Epithelial cell of alveolus of lung (primary cell): ENCODE measurements around a stretch of chr1.

GRCh38 chr1:203129733-203130360 lies 2.3 kb downstream of the ADORA1 start:
- RAMPAGE, long total RNA, result no peak
- RRBS, result 0% methylated on average over 2 of the region's 7 CpGs

DNA sequence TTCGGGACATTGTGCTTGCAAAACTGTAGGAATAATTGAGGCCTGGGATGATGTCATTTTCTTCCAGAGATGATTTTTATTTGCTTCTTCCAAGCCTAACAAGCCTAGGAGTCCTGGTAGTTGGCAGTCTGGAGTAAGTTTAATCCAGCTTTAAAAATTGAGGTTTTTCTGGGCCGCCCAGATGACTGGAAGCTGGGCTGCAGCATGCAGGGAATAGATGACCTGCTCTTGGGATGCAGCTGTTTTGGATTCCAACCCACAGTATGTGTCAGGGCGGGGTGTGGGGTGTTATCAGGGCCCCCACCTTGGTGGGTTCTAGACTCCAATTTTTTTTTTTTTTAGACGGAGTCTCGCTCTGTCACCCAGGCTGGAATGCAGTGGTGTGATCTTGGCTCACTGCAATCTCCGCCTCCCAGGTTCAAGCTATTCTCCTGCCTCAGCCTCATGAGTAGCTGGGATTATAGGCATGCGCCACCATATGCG lies 34.8 kb upstream of the CHIT1 start:
- RAMPAGE, long total RNA, result no peak
- RRBS, result no CpG with 5 or more reads among the region's 8 CpGs

DNA sequence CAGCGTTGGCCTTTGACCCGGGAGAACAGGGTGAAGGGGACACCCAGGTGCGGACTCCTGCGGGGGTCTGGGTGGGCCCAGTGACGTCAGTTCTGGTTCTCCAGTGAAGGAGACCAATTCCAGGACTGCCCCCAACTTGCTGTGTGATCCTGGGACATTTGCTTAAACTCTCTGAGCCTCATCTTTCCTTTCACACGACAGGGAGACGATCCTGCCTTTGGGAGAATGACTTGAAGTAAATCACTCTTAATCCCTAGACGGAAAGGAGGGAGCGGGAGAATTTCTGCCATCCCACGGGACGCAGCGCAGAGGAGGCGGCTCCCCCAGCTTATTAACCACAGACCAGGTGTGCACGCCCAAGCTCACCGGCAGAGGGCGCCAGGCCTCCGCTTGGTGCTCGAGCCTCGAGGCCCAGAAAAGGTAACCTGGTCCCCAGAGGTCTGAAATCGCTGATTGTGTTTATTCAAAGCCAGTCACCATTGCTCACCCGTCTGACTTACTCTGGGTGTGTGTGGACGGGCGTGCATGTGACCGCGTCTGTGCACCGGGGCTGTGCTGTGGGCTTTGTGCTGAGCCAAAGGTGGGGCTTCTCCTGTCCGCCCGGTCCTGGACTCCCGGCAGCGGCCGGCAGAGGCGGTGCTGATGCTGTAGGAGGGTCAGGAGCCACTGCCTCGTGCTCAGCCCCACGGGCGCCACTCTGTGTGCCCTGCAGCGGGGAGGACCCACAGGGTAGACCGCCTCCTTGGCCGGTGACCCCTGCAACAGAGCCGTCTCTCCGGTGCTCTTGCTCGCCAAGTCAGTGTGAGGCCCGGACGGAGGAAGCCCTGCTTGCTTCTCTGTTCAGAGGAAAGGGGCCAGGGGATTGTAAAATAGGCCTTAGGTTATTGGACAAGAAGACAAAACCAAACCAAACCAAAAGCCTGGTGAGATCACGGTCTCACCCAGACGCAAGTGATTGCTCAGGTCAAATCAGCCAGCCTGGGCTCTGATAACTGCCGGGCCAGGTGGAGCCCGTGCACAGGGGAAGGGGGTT lies 32.1 kb upstream of the BTG2 start:
- RAMPAGE, long total RNA, result no peak
- RRBS, result 7% methylated on average over 3 of the region's 47 CpGs

DNA sequence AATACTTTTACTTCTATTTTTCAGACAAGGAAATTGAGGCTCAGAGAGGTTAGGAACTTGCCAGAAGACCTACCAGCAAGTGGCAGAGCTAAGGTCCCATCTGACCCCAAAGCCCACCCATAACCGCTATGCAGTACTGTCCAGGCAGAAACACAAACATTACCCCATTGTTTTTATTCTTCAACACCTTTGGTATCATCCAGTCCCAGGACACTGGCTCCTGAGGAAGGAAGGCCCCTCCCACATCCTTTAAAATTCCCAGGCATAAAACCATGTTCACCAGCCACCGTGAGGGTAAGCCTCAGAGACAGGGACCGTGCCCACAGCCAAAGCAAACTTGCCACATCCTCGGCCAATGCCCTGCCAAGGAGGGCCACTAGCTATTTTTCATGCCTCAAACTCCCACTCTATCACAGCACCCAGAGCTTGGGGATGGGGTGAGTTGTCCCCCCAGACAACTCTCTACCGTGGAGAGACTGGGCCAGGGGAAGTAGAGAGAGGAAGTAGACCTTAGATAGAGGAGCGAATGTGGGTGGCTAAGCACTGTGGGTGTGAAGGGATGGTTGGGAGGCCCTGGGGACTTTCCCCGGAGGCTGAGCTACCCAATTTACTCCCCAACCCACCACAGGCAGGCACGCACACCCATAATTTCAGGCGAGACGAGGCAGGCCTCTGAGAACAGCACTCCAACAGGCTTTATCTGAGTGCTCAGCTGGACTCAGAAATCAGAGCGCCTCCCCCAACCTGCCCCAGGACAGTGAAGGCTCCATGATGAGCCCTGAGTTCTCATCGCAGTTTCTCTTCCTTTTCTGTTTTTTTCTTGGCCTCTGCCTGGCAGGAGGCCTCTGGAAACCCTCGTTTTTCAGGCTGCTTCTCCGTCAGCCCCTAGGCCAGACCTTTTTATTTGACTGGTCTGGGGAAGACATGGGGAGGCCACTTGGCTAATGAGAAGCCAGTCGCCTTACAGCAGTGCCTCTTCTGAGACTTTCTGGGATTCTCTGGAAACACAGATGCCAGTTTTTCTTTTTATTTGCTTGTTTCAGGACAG lies 15.9 kb upstream of the BTG2 start:
- RAMPAGE, long total RNA, result no peak
- RRBS, result no CpG with 5 or more reads among the region's 15 CpGs

GRCh38 chr1:203300758-203301360 lies 4.5 kb upstream of the BTG2 start:
- RAMPAGE, long total RNA, result no peak
- RRBS, result no CpG with 5 or more reads among the region's 7 CpGs

- RAMPAGE, long total RNA, result no peak
- RRBS, result no CpG with 5 or more reads among the region's 11 CpGs
Measured at GRCh38 chr1:203323558-203324566, 18.5 kb downstream of the BTG2 start.

DNA sequence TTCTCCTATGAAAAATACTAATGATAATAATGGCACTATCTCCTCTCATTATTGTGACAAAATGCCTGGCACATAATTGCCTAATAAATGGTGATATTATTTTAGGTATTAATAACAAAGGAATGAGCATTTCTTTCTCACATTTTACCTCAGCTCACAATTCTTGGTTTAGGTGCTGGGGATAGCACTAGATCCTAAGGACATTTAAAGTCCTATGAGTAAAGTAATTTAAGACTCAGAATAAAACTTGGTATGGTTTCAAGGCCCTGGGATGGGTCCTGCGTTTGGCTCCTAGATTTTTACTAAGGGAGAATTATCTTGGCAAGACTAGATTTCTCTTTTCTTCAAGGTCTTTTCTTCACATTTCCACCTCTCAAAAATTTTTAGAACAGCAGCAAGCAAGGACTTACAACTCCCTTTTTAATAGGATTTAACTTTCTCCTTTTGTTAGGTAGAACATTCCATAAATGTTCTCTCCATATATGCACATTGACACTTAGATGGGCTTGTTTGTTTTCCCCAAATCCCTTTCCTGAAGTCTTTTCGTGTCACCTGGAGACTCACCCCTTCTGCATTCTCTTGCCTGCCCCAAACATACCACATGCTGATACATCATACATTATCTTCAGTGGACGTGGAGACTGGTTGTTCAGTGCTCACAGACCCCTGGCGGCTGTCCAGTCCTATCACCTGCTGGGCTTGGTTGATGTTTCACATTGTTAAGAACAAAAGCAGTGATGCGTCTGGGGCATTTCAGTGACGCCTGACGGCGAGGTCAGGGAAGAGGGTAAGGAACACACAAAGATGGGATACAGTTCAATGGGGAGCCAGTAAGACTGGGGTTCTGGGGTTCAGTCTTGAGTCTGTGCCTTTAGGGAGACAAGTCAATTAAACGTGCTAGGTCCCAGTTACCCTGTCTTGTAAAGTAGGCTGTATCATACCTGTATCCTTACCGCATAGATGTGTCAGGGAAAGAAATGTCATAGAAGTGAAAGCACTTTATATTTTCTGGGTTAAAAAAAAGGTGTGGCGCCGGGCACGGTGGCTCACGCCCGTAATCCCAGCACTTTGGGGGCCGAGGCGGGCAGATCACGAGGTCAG lies 22.3 kb downstream of the FMOD start:
- RAMPAGE, long total RNA, result no peak
- RRBS, result no CpG with 5 or more reads among the region's 18 CpGs

DNA sequence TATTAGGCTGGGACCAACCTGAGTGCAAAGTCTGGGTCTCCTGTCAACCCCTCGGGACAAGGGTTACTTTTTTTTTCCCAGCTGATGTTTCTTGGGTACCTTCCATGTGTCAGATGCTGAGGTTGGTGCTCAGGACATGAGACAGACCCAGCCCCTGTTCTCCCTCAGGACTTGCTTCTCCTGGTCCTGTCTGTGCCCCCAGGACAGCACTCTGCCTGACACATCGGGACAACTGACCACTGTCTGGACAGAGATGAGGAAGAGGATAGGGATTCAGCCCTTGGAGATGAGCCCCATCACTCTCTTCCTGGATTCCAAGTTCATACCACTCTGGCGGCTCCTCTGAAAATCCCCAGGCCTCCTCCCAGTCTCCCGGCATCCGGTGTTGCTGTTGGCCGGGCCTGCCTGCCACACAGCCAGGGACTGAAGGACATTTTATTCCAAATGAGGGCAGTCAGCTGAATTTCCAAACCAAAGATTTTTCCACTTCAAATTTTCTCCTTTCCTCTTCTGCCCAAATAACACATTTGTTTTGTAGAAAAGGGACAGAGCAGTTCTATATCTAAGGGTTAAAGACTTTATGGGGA lies 55.7 kb upstream of the FMOD start:
- RAMPAGE, long total RNA, result no peak
- RRBS, result no CpG with 5 or more reads among the region's 6 CpGs

DNA sequence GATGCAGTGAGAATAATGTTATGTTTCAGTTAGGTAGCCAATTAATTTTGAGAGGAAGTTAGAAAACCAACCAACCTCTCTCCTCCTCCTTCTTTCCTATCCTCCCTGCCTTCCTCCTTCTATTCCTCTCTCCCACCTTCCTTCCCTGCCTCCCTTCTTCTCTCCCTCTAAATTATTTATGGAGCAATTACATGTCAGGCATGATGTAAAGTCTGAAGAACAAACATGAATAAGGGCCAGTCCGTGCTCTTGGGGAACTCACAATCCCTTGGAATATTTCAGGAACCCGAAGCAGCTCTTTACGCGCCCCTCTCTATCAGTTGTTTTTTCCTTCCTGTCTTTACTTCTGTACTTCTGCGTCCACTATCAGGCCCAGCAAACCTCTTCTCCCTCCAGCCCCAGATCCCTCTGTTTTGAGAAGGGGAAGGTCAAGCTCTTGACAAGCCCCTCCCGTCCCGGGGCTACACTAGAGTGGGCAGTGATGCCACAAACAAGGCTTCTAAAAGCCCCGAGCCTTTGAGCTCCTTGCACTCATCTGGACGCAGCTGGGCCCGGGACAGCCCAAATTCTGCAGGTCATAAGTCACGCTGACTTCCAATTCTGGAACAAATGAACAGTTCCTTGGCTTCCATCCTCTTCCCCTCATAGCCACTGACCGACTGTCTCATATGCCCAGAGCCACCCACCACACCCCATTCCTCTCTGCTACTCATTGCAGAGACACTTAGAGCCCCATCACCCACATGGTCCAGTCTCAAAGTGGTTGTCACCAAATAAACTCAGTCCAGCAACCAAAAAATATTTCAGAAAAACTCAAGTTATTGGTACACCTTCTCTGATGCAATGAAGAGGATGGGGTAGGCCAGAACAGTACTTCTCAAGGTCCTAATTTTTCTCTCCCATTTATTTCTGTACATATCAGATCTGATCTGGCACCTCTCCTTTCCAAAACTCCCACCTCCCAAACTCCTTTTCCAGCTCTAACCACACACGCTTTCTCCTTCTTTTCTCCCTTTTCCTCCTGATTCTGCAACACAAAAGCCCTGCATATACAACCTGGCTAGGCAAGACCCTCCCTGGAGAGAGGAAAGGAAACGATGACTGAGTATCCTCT lies 32.8 kb upstream of the PRELP start:
- RAMPAGE, long total RNA, result no peak
- RRBS, result 23% methylated on average over 3 of the region's 14 CpGs

GRCh38 chr1:203478200-203478618 lies 2.6 kb downstream of the PRELP start:
- RAMPAGE, long total RNA, result no peak
- RRBS, result no CpG with 5 or more reads among the region's 3 CpGs

GRCh38 chr1:203514033-203514554 lies 20.1 kb downstream of the OPTC start:
- RAMPAGE, long total RNA, result no peak
- RRBS, result no CpG with 5 or more reads among the region's 13 CpGs

DNA sequence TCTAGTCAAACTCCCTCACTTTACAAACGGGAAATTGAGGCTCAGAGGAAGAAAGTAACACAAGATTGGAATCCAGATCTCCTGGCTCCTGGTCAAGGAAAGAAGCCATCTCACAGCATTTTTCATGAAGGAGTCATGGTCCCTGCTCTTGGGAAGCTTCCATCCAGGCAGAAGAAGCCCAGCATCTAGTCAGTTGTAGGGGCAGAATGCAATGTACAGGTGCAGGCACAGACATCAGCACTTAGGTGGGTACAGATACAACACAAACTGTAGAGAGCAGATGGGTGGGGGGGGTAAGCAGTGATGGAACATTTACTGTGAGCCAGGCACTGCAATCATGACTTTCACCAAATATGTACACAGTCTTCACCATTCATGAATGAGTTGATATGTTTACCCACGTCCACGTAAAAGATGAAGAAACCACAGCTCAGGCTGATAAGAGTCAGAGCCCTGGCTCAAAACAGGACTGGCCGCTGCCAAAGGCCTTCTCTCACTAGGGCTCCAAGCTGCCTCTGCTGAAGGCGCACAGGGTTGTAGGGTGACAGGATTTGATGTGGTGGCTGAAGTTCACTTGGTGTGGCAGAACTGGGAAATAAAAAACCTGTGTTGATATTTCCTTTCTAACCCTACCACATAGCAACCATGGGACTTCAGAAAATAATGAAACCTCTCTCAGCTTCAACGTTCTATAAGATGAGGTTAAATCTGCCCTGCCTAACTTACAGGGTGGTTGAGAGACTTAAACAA lies 44.1 kb downstream of the OPTC start:
- RAMPAGE, long total RNA, result no peak
- RRBS, result no CpG with 5 or more reads among the region's 6 CpGs

DNA sequence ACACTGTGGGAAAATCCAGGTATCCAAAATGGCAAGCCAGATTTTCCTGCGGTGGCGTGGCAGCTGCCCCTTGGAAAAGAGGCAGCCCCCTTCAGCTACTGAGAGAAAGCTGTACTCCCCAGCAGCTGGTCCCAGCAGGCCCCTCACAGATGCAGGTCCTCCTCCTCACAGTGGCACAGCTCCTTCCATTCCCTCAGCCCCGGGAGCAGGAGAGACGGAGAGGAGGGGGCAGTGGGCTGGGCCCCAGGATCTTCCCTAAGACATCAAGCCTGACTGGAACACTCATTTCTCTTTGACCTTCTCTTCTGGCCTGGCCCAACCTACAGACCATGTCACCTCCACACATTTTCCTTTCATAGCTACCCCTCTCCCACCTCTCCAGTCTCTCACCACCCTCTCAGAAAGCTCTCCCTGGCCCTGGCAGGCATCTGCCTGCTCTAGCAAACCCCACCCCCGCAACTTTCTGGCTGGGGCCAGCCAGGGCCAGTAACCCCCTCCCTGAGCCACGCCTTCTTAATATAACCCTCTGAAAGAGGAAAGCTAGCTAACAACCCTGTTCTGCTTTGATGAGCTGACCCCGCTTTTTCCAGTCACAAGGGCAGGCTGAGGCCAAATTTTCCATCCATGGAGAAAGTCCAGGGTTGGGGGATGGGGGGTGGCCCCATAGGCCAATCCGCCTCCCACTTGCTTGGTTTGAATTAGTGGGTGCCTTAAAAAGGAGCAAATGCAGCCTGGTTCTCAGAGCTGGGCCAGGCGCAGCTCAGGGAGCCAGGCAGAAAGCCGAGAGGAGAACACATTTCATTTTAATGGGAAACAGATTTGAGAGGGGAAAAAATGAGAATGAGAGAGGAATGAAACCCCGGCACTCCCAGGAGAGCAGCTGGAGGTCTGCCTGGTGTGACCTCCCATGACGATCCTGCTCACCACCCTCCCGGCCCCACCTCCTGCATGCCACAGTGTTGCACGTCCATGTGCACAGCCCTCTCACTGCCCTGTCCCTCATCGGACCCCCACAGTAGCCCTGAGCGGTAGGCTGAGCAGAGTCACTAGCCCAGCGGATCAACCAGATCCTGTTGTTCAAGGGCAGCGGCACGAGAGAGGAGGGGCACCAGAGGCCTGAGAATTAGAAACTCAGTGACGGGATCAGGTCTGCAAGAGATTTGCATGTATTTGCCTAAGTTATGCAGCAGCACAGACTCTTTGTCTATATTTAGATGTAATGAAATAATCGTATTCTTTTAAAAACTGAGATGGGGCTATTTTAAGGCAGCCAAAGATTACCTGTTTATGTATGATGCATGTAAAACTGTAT lies 62.2 kb downstream of the OPTC start:
- RAMPAGE, long total RNA, result no peak
- RRBS, result 4% methylated on average over 3 of the region's 21 CpGs

DNA sequence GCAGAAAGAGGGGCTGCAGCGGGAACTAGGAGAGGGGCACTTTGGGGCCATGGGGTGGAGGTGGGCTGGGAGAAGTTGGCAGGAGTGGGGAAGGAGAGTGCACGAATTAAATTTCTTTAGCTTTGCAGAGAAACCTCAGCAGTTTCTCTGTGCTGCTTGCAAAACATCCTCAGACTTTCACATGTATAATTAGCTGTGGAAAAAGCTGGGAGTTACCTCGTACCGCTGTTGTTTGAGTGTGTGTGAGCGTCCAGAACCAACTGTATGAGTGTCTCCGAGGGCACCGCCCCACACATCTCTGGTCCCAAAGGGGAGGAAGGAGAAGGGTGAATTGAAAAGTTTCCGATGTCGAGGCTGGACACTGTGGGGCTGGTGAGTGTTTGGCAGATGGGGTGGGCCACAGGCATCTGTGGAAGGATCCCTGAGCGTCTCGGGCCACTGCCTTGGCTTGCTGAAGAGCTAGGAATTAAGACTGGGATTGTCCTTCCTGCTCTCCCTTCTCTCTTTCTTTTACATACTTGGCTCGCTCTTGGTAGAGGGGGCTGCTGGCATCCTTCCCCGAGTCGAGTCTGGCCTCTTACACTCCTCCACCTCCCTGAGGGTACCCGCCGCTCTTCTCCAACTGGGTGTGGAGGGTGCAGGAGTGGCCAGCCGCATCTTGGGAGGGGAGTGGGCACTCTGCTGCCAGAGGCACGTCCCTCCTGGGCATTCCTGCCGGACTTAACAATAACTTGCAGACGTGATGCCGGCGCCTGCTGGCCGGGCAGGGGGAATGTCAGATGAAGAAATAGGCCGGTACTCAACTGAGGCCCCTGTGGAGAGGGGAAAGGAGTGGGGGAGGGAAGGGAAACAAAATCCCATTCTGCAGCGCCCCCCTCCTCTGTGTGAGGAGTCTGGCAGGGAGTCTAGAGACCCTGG lies 1.3 kb downstream of the ATP2B4 start:
- RAMPAGE, long total RNA, result no peak
- RRBS, result no CpG with 5 or more reads among the region's 25 CpGs

DNA sequence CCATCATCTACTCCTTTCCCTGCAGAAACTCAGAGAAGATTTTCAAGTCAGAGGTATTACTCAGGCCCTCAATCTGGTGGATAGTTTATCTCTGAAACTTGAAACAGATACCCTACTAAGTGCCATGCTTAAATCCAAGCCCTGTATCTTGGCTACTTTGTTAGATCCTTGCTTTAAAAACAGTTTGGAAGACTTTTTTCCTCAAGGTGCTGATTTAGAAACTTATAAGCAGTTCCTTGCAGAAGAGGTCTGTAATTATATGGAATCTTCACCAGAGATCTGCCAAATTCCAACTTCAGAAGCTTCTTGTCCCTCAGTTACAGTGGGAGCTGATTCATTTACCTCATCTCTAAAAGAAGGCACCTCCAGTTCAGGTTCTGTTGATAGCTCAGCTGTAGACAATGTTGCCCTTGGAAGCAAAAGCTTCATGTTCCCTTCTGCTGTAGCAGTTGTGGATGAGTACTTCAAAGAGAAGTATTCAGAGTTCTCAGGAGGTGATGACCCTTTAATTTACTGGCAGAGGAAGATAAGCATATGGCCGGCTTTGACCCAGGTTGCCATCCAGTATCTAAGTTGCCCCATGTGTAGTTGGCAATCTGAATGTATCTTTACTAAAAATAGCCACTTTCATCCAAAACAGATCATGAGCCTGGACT lies 4.4 kb downstream of the ZBED6 start:
- RAMPAGE, long total RNA, result no peak
- RRBS, result no CpG with 5 or more reads among the region's 1 CpG

DNA sequence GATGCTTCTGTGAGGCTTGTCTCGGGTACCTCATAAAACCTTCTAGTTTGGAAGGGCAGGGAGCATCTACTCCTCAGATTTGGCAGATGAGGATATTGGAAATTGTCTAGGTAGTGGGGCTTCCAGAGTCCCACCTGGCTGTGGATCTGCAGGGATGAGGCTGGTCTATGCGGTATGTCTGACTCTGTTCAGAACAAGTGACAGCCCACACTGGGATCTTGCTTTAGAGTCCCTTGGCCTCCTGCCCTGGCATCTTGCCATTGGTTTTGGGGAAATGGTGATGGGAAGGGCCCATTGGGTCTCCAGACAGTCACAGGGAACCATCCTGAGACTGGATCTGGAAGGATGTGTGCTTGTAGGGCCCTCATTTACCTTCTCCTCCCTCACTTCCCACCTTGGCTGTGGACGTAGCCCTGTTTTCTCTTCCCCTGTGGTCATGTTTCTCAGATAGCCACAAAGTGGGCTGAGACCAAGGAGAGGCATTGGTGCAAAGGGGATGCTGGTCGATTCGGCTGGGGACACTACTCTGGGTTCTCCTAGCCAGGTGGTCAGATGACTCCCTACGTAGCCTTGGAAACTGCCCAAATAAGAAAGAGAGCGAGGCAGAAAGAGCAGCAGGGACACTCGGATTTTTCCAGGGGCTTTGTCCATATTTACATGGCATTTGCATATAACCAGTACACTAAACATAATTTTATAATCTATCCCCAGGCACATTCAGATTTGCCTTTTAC lies 15.0 kb downstream of the SOX13 start:
- RAMPAGE, long total RNA, result no peak
- RRBS, result no CpG with 5 or more reads among the region's 8 CpGs

GRCh38 chr1:204088531-204089515 lies 15.9 kb downstream of the SOX13 start:
- RAMPAGE, long total RNA, result no peak
- RRBS, result no CpG with 5 or more reads among the region's 18 CpGs

- RAMPAGE, long total RNA, result no peak
- RRBS, result no CpG with 5 or more reads among the region's 10 CpGs
Measured at GRCh38 chr1:204332649-204333371, 26.9 kb downstream of the PLEKHA6 start.

GRCh38 chr1:204334913-204335282 lies 24.8 kb downstream of the PLEKHA6 start:
- RAMPAGE, long total RNA, result no peak
- RRBS, result no CpG with 5 or more reads among the region's 1 CpG

- RAMPAGE, long total RNA, result no peak
- RRBS, result no CpG with 5 or more reads among the region's 9 CpGs
Measured at GRCh38 chr1:204453059-204453703, 41.4 kb downstream of the PIK3C2B start.